Right common carotid artery plus branches (tissue), 1 donor: Measurements from ENCODE around the gene IL20RA.

DNA sequence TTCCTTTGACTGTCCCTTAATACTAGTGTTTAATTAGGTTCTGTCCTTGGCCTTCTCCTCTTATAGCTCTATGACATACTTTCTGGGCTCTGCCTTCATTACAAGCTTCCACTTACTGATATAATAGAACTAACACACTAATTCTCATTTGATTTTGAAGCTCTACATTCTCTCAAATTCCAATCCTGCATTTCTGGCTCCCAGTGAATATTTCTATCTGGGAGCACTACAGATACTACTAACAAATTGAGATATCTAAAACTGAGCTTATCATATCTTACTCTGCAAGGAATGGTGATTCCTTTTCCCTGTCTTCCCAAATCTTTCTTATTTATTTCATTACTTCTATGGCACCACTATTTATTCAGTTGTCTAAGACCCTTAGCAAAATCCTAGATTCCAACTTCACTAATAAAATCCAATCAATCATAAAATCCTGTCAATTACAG, 135.5 kb downstream of the MYB start:
- PRO-cap, result no peak

- PRO-cap, result no peak
Measured at GRCh38 chr6:135322896-135323516, 141.9 kb downstream of the MYB start.

GRCh38 chr6:135357947-135358499, 139.5 kb downstream of the AHI1 start:
- PRO-cap, result no peak

- PRO-cap, result no peak
Measured at GRCh38 chr6:136072532-136073115, 177.5 kb downstream of the MTFR2 start.

GRCh38 chr6:136103336-136104103, 146.6 kb downstream of the MTFR2 start:
- PRO-cap, result unidirectional peak, plus-strand start at chr6:136103994

DNA sequence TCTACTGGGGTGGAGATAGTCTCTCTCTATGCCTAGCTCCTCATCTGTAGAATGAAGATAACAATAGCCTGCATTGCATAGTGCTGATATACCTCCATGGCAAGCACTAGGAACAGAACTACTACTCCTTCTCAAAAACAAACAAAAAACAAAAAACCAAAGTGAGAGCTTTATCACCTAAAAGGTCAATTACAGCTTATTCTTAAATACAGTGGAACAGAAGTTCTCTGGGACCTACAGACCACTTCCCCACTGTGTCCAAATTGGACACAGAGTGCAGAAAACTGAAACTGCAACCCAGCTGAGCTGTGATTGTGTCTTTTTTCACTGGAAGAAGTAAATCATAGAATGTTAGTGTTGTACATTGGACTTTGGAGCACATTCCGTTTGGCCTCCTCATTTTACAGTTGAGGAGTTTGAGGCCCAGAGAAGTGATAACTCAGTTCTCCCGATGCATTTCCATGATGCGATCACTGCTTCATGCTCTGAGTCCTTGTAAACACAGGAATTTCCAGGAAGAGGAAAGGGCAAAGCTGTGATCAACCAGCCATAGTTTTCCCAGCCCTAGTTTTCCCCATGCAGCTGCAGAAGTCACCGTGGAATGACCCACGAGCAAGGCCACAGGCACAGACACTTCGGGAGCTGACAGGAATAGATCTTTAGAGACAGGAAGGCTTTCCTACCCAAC, 23.2 kb downstream of the MTFR2 start:
- PRO-cap, result no peak

- PRO-cap, result no peak
Measured at GRCh38 chr6:136251856-136252528, 1.9 kb upstream of the MTFR2 start.

- PRO-cap, result no peak
Measured at GRCh38 chr6:136264480-136265833, 14.8 kb upstream of the MTFR2 start.

- PRO-cap, result no peak
Measured at GRCh38 chr6:136266819-136267875, 17.0 kb upstream of the MTFR2 start.

- PRO-cap, result no peak
Measured at GRCh38 chr6:136365801-136366274, 76.2 kb upstream of the BCLAF1 start.

GRCh38 chr6:136511539-136512351, 38.5 kb downstream of the MAP7 start:
- PRO-cap, result no peak

DNA sequence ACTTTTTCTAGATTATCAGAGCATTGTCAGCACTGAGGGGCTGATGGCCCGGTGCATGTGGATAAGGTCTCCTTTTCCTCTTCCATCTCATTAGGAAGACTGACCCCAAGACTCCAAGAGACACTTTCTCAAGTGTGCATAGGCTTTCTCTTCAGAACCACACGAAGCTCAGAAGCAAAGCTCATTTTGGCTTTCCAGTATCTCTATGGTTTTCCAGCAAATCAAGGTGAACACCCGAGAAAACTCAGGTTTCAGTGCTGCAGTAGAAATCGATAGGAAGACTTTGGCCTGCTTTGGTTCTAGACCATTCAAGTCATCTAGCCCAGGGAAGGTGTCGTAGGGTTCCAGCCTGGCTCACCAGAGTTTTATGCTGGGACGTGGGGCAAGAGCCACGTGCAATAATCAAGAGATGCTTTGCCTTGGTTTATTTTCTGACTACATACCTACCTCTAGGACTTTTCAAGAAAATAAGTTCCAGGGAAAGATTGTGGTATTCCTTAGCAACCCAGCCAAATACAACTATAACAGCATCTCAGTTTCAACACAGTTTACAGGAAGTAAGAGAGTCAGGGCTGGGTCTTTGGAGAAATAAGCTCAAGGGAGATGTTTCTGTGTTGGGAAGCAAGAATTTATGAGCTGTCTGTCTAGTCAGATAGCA, 35.4 kb downstream of the MAP3K5 start:
- PRO-cap, result no peak

- PRO-cap, result no peak
Measured at GRCh38 chr6:136920737-136921381, 1.2 kb upstream of the SLC35D3 start.

- PRO-cap, result no peak
Measured at GRCh38 chr6:136982910-136983496, 60.9 kb downstream of the SLC35D3 start.

GRCh38 chr6:137044829-137045460, at the start of gene IL20RA:
TSS of gene IL20RA (minus strand) at chr6:137044965.
- PRO-cap, result no peak

DNA sequence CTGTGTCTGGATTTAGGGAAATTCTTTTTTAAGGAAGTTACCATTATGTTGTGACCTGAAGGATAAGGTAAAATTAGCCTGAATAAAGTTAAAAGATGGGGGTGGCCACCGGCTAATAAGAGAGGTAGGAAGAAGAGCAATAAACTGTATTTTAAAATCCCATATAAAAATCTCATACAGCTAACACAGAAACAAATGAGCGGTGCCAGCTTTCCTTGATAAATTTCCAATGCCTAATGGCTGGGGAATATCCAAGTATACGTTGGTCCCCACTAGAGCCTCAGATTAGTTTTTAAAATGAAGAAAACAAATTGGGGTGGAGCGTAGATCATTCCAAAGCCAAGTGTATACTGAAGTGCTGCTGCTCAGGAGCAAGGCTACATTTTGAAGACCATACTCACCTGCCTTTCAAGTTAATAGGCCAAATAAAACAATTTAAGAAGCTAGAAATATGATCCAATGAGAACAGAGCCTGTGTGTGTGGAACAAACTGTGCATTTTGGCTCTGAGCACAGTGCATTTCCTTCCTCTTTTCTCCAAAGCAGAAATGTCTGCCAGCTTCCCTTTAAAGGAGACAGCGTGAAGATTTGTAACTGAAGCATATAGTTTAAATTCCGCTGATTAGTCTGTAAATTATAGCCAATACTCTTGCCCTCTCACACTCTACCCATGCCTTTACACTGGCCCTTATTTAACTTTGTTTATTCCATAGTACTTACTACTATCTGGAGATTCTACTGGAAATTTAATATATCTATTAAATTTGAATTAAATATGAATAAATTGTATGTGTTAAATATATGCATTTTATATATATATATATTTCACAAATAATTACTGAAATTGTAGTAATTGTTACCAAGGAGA, 3.2 kb upstream of the IFNGR1 start:
- PRO-cap, result unidirectional peak, minus-strand start at position 392 of the sequence; unidirectional peak, minus-strand start at position 409 of the sequence

GRCh38 chr6:137223500-137224109, 4.4 kb upstream of the IFNGR1 start:
- PRO-cap, result unidirectional peak, minus-strand start at chr6:137223810

DNA sequence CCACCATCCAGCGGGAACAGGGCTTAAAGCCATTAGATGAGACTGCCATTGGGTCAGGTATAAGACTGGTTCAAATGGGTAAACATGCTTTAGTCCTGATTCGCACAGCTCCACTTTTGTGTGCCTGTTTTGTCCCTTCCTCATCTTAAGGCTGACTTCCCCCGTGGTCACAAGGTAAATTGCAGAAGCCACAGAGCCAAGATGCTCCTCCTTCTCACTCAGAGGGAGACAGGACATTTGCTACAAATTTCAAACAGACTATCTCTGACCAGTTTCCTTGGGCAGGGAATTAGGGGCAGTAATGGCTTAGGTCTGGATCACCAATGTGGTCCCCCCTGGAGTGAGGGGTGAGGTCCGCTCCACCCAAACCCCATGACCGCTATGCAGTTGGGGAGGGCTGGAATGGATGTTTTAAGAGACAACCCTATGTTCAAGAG, 11.4 kb upstream of the IFNGR1 start:
- PRO-cap, result no peak

DNA sequence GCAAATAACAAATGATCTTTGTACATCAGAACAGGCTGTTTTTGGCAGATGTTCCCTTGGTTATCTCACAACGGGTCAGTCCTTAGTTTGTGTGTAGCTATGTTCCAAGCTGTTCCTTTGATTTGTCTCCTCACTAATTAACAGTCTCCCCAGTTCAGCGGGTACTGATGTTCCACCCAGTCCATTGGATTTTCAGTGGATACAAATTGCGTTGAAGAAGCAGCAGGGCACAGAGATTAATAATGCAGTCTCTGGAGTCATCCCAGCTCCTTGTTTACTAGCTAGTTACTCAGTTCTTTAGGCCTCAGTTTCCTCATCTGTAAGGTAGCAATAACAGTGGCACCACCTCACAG, 131.2 kb upstream of the IFNGR1 start:
- PRO-cap, result no peak

- PRO-cap, result no peak
Measured at GRCh38 chr6:137370651-137371212, 123.5 kb downstream of the OLIG3 start.